Metastatic Liver Carcinoma in the Lung (tissue), 2 donors: ENCODE measurements around a stretch of chr14.

DNA sequence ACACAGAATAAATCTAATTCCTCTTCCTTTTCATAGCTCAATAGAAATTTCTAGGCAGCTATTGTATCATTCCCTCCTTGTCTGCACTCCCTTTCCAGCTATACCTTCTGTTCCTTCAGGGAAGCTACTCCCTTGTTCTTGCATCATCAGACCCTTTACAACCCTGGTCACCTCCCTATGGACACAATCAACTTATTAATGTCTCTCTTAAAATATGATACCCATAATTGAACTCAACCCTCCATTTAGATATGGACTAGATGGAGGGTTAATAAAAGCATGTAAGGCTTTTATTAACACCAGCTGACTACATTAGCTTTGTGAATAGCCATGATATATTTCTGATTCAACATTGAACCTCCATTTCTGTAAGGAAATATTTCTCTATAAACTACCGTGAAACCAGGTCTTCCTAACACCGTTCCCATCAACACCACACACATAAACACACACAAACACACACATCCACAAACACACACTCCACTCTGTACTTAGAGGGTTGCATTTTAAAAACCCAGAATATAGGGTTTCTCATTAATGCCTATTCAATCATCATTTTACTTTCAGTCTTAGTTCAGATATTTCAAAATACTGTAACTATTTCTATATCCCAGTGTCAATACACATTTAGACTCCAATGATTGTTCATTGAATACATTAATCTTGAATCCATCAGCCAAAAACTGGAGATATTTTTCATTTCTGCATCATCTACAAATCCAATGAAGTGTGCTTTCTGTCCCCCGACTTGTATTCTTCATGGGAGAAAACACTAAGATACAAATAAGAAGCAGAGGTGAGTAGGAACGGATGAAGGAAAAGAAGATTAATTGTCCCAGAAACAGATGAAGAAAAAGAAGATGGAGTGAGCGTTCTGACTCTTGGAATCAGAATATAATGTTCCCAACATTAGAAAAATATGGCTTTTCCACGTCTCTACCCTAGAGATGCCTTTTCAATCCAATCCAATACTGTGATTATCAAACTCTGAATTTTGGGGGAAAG, 45.9 kb upstream of the GTF2A1 start:
- PRO-cap, 2 experiments: no peak in any of the 2 experiments

DNA sequence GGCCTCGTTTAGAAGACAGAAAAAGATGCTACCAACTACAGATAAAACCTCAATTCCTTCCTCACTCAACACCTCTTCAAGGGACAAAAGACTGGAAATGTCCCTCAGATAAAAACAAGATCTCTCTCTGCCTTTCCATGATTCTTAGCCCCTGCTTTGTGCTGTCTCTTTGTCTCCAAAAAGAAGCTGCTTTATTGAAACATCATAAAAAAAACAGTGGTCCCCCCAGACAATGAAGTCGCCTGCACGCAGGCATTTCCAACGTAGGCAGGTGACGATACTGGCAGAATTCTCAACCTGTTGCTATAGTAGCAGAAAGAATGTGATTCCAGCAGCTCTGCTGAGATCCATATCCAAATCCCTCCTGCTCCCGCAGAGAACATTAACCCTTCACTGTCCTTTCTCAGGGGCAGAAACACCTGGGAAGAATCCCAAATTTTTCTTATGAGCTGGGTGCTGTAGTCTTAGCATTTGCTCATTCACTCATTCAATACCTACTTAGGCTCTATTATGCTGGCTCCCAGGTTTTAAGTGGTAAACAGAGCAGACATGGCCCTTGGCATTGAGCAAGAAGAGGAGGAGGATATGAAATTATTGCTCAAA, 84.8 kb downstream of the STON2 start:
- PRO-cap, 2 experiments: no peak in any of the 2 experiments

GRCh38 chr14:81534388-81534614, 648 bp upstream of the SEL1L start:
- PRO-cap, 2 experiments: peak in 1 of 2 experiments; most common plus-strand start chr14:81534460 (in 1)

GRCh38 chr14:84171368-84171696, 1358.6 kb upstream of the FLRT2 start:
- PRO-cap, 2 experiments: no peak in any of the 2 experiments

DNA sequence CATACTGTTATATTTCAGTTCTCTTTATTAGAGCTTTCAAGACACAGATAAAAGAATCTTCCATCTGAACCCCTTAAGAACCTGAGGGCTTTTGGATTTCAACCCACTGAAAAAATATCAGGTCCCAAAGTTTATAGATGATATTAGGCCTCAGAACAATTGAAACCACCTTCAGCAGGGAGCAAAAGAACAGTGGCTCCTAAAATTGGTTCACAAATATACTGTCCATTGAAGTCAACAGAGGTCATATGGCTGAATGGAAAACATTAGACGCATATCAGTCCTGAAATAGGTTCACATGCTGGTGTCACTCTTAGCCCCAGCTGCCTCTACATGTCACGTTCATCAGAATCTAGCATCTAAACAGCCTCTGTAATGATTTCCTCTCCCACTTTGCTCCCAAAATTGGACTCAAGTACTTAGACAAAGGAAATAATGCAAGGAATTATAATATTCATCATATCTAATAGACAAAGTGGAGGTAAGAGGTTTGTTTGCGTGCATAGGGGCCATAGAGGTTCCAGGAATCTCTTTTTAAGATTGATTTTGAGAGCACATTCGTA, 8.7 kb downstream of the FLRT2 start:
- PRO-cap, 2 experiments: no peak in any of the 2 experiments

DNA sequence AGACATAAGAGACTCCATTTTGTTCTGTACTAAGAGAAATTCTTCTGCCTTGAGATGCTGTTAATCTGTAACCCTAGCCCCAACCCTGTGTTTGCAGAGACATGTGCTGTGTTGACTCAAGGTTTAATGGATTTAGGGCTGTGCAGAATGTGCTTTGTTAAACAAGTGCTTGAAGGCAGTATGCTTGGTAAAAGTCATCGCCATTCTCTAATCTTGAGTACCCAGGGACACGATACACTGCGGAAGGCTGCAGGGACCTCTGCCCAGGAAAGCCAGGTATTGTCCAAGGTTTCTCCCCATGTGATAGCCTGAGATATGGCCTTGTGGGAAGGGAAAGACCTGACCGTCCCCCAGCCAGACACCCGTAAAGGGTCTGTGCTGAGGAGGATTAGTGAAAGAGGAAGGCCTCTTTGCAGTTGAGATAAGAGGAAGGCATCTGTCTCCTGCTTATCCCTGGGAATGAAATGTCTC, 19.5 kb downstream of the GPR65 start:
- PRO-cap, 2 experiments: peak in 1 of 2 experiments; most common plus-strand start position 217 of the sequence (in 1); most common minus-strand start position 461 of the sequence (in 1)

DNA sequence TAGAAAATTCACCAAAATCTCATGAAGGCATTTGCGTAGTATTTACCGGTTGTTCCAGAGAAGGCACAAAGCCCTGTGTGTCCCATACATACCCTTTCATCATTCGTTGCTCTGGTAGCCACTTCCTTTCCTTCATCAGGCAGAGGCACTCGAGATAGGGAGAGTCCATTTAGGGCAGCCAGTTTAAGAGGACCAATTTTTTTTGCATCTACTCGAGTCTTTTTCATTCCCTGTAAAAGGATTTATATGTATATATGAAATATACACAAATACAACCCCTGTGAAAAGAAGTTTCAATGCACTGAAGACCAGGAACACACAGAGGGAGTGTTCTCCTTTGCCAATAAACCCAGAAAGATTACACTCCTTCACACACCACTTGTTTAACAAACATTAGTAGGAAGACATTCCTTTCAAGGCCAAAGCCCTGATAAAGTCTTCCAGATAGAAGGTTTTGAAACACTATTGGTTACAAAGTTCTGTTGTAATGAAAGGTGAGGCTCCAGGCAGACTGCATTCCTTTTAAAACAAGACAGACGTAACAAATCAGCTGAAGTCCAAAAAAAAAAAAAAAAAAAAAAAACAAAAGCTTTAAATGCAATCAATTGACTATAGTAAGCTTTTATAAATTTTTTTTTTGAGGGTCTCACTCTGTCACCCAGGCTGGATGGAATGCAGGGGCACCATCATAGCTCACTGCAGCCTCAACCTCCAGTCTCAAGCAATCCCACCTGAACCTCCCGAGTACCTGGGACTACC, 81.1 kb downstream of the PTPN21 start:
- PRO-cap, 2 experiments: no peak in any of the 2 experiments

- PRO-cap, 2 experiments: no peak in any of the 2 experiments
Observed at GRCh38 chr14:88492133-88492977, 62.5 kb downstream of the PTPN21 start.

- PRO-cap, 2 experiments: peak in 2 of 2 experiments; most common plus-strand start chr14:88551585 (in 2); most common minus-strand start chr14:88551455 (in 1)
Observed at GRCh38 chr14:88550923-88551847, 3.6 kb downstream of the PTPN21 start.

GRCh38 chr14:88845510-88846387, 21.3 kb downstream of the TTC8 start:
- PRO-cap, 2 experiments: no peak in any of the 2 experiments

- PRO-cap, 2 experiments: no peak in any of the 2 experiments
Observed at GRCh38 chr14:89011689-89012768, 187.6 kb downstream of the TTC8 start.

DNA sequence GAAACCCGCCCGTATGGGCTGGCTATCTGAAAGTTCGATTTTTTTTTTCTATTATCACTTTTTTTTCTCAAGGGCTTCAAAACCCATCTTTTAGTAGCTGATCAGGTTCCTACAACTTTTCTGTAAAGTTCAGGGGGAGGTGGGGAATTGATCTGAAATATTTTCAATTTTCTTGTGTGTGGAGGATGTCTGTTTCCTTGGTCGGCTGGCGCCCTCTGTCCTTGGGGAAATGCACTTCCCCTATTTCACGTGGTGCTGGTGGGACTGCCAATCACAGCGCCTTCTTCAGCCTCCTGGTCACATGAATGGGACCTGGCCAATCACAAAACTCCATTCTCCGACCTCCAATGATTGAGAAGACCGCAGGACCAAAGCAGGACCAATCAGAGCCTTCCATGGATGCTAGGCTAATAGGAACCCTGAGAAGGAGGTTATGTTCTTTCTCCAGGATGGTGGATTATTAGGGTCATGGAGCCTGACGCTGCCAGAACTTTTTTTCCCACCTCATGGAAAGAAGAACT, 188.6 kb downstream of the TTC8 start:
- PRO-cap, 2 experiments: peak in 1 of 2 experiments; most common minus-strand start position 217 of the sequence (in 1)

GRCh38 chr14:89026813-89027824, 202.7 kb downstream of the TTC8 start:
- PRO-cap, 2 experiments: peak in 1 of 2 experiments; most common minus-strand start chr14:89027169 (in 1)

GRCh38 chr14:89165268-89165943, 251.6 kb downstream of the FOXN3 start:
- PRO-cap, 2 experiments: no peak in any of the 2 experiments

GRCh38 chr14:89220955-89221692, 195.9 kb downstream of the FOXN3 start:
- PRO-cap, 2 experiments: no peak in any of the 2 experiments

DNA sequence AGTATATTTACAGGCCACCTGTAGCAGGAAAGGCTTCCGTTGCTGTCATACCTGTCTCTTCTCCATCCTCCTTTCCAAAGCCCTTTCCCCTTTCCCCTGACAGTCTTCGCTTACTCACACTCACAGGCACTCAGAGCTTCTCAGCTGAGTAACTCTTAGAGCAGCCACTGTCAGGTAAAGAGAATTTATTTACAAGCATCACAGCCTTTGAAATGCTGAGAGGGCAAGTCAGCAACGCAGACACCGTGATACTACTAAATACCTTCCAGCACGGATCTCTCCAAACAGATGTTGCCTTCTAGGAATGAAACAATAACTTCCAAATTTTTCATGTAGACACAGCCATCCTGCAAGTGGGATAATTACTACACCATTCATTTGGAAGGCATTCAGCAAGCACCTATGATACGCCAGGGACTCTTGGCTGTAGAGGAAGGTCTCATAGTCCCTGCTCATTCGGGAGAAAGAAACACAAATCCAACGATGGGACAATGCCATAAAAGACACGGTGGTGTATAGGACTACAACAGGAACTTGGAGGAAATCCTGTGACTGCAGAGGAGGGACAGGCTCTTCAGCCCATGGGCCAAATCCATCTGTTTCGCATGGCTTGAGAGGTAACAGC, 167.7 kb downstream of the FOXN3 start:
- PRO-cap, 2 experiments: no peak in any of the 2 experiments

DNA sequence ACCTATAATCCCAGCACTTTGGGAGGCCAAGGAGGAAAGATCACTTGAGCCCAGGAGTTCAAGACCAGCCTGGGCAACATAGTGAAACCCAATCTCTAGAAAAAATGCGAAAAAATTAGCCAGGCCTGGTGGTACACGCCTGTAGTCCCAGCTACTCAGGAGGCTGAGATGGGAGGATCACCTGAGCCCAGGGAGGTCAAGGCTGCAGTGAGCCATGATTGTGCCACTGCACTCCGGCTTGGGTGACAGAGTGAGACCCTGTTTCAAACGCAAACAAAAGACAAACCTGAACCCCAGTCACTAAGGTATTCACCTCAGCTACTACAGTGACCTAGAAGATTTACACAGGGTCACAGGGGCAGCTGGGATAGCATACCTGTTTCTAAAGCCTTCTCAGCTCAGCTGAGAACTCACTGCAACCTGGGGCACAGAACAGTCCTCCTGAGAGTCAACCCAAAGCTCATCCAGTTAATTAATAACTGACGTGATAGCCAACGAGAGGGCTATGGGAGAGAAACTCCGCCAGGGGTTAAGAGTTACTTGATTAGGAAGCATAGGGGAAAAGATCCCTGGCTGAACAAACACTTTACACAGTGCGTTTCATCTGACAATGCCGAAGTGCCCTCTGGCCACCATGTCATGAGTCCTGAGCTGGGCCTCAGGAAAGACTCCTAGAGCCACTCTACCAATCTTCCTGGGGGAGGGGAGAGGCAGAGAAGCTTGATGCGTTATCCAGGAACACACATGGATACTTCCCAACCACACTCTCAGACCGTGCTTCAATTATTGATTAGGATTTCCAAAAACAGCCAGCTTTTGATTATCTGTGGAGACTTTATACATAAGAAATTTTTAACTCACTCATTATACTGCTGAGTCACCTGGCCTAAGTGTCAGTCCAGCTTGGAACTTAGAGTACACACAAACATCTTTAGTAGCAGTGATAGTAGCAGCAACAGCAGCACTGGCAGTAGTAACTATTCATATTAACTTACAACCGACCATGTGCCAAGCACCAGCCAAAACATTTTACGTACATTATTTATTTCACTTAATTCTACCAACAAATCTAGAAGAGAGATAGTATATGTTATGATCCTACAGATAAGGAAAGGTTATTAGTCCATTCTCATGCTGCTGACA, 48.3 kb downstream of the FOXN3 start:
- PRO-cap, 2 experiments: peak in 1 of 2 experiments; most common minus-strand start position 429 of the sequence (in 1)

DNA sequence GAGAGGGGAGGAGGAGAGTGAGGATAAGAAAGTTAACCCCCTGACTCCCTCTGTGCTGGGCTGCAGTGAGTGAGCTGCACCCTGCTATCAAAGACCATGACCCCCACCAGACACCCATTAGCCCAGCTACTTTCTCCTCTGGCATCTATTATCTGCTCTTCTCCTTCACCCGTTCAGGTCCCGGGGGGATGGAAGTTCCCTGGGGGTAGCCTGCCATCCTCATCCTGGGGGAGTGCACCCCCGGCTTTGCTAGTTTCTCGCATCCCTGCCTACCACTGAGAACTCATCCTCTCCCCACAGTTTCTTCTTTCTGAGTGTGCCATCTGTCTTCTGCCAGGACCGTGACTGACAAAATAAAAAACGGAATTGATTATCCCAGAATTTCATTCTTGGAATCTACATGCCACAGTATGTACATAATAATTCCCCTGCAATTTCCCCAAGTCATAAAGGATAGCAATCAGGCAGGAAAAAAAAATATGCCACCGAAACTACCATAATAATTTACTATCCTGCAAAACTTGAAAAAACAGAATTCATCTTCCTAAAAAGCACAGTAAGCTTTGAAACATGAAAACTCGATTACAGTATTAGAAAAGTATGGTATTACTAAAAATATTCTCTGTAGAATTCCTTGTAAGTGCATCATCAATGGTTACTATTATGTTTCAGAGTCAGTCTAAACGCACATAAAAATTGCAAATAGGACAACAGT, 45.1 kb downstream of the FOXN3 start:
- PRO-cap, 2 experiments: no peak in any of the 2 experiments

DNA sequence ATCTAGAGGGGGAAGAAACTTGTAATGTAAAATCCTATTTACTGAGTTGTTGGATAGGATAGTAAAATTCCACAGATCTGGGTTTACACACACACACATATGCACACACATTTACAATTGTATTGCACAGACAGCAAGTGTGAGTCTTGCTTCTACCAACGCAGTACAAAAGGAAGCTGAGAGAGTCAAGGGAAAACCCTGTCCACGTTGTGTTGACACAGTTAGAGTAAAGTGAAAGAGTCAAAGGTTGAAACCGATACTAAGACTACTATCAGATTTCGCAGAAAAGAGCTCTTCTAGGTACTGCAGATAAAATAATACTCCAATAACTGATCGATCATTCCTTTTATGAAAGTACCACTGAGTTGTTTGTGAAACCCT, 224.4 kb upstream of the FOXN3 start:
- PRO-cap, 2 experiments: peak in 1 of 2 experiments; most common plus-strand start position 271 of the sequence (in 1); most common minus-strand start position 167 of the sequence (in 1)

DNA sequence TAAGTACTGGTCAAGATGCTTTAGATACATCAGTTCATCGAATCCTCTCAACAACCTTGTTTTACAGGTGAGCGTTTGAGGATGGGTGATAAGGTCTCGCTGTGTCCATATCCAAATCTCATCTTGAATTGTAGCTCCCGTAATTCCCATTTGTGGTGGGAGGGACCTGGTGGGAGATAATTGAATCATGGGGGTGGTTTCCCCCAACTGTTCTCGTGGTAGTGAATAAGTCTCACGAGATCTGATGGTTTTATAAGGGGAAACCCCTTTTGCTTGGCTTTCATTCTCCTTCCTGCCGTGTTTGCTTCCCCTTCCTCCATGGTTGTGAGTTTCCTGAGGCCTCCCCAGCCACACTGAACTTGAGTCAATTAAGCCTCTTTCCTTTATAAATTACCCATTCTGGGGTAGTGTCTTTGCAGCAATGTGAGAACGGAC, 234.6 kb downstream of the EFCAB11 start:
- PRO-cap, 2 experiments: no peak in any of the 2 experiments